H9 (cell line): ENCODE measurements around a stretch of chr12.

DNA sequence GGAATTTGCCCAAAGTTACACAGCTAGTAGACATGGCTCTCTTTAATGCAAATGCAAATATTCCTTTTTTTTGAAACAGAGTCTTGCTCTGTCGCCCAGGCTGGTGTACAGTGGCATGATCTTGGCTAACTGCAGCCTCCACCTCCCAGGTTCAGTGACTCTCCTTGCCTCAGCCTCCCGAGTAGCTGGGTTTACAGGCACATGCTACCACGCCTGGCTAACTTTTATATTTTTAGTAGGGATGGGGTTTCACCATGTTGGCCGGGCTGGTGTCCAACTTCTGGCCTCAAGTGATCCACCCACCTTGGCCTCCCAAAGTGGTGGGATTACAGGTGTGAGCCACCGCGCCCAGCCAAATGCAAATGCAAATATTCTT lies 2.9 kb downstream of the METTL7A start:
- PRO-cap = no peak

DNA sequence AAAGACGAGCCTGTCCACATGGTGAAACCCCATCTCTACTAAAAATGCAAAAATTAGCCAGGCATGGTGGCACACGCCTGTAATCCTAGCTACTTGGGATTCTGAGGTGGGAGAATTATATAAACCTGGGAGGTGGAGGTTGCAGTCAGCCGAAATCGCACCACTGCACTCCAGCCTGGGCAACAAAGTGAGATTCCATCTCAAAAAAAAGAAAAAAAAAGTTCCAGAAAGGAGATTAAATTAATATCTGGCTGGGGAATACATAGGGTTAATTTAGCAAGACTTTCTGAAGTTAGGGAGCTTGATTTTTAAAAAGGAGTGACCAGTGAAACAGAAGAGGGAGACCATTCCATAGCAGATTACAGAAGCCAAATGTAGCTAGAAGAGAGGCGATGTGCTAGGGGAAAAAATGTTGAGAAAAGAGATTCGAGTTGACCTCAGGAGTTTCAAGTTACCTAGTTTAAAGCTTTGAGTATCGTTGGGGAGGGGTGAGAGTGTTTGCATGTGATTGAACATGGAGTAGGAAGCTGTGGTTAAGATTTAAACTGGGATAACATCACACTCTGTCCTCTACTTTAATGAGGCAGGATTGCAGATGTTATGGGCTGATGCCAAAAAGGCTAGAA lies 3.5 kb downstream of the LETMD1 start:
- PRO-cap = no peak

GRCh38 chr12:51142557-51143479 lies 30.1 kb downstream of the TFCP2 start:
- PRO-cap = no peak

- PRO-cap = no peak
Observed at GRCh38 chr12:51166757-51167499, 6.0 kb downstream of the TFCP2 start.

DNA sequence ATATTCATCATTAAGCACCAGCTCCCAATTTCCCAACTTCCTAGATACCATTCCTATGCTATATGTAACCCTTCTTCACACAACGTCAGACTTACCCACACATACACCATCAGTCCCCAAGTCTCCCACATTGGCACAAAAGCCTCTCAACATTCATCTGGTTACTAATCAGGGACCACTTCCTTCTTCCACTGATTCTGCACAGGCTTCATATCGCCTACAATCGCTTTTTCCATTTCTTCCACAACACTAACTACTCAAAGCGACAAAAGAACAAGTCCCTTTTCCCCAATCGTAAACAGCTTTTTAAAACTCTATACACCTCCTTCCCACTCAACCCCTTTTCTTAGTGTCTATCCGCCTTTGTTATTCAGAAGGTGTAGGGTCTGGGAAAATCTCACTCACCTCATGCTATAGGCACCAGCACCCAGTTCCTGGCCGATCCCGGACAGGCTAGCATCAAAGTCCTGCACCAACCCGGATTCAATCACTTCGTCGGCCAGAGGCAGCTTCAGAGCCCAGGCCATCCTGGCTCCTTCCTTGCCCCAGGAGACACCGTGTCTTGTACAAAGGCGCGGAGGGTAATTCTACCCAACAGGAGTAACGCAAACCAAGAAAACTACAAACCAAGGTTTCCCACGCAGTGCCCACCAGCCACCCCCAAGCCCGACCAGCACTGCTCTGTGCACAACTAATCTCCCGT lies 888 bp downstream of the TFCP2 start:
- PRO-cap = unidirectional peak, plus-strand start at position 430 of the sequence; unidirectional peak, plus-strand start at position 490 of the sequence

GRCh38 chr12:51216654-51217066 lies 1.2 kb downstream of the POU6F1 start:
- PRO-cap = unidirectional peak, plus-strand start at chr12:51216895

GRCh38 chr12:51240523-51241768 lies 2.3 kb downstream of the DAZAP2 start:
- PRO-cap = no peak

GRCh38 chr12:51246232-51246954 lies 7.8 kb downstream of the DAZAP2 start:
- PRO-cap = no peak

DNA sequence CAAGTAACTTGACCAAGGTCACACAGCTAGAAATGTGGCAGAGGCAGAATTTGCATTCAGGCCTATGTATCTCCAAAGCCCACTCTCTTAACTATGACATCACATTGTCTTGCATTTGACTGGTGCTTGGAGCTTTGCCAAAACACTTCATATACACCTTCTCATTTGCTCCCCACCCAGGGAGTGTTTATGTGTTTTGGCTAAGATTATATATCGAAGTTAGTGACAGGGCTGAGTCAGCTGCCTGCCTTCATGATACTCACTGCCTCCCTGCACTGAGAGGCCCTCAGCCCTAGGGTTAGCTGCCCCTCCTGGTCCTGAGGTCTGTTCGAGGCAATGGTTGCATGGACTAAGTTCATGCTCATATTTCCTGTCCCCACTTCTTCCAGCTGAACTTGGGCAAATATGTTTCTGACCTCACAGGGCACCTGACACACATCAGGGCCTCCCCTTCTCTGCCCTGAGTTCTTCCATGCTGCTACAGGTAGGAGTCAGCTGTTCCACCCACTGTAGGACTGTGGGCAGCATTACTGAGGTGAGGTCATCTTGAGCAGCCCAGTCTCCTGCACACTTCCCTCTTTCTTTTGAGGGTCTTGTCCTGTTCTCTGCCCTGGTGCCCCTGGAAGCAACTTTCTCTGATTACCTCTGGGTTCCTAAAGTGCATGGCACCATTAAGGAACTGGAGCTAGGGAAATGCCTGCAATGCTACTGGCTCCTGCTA lies 1.7 kb downstream of the GALNT6 start:
- PRO-cap = no peak

DNA sequence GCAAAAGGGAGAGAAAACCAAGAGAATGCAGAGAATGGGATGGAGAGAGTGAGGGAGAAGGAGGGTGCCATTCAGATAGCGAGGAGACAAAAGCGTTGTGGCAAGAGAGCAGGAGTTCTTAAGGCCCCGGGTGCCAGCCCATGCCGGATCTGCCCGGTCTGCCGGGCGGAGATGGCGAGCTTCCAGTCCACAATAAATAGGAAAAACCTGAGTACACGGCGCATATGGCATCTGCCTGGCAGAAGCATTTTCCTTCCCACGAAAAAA lies 5.2 kb upstream of the TMDD1 start:
- PRO-cap = no peak

GRCh38 chr12:51897127-51897618 lies 9.3 kb downstream of the ANKRD33 start:
- PRO-cap = no peak

DNA sequence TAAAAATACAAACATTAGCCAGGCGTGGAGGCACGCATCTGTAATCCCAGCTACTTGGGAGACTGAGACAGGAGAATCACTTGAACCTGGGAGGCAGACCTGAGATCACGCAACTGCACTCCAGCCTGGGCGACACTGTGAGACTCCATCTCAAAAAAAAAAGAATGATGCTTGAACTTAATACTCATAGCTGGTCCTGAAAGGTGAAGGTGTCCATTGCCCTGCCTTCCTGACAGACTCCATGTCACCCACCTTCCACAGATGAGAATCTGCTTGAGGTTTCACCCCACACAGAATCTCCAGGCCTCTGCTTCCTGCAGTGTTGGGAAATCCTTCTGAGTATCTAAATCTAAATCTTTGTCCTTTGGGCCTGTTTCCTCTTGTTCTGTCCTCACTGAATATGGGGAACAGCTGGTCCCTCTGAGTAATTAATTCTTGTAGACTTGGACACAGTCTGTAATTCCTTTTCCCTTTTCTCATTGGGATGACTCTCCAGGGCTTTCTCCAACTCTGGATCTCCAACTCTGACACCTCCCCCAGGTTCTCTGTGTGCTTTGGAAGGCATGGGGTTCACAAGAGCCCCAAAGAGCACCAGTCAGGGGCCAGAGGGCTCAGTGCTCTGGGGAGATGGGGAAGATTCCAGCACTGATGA lies 2.4 kb upstream of the ACVRL1 start:
- PRO-cap = no peak

DNA sequence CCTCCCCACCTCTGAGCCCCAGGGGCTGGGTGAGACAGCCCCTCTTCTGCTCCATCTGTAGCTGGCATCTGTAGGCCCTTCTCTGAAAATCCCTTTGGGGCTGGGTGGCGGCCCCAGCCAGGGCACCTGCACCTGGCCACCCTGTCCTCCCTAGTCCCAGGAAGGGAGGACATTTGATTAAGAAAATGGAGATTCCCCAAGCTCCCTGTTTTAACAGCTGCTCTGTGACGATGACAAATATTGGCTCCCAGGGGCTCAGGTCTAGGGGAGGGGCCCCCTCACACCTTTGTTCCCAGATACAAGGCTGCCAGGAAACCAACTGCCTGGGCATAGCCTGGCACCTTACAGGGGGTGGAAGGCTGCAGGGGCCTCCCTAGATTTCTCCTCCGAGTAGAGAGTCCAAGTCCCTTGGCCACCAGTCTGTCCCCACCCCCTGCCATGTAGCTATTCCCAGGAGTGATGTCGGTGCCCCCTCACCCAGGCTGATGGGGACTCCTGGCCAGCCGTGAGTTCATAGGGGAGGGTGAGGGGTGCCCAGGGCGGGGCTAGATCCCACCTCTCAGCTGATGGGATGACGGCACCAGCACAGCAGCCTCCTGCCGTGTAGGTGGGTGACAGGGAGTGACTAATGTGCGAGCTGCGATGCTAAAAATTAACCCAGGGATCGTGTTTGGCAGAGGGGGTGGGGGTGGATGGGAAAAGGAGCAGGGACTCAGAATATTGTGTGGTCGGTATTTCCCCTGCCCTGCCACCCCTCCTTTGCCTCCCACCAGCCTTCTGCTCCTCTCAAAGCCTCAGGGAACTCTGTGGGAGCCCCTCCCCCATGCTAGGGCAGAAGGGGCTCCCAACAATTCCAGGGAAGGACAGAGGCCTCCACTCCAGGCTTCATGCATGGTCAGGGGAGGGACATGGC lies 12.2 kb downstream of the TAMALIN start:
- PRO-cap = no peak

DNA sequence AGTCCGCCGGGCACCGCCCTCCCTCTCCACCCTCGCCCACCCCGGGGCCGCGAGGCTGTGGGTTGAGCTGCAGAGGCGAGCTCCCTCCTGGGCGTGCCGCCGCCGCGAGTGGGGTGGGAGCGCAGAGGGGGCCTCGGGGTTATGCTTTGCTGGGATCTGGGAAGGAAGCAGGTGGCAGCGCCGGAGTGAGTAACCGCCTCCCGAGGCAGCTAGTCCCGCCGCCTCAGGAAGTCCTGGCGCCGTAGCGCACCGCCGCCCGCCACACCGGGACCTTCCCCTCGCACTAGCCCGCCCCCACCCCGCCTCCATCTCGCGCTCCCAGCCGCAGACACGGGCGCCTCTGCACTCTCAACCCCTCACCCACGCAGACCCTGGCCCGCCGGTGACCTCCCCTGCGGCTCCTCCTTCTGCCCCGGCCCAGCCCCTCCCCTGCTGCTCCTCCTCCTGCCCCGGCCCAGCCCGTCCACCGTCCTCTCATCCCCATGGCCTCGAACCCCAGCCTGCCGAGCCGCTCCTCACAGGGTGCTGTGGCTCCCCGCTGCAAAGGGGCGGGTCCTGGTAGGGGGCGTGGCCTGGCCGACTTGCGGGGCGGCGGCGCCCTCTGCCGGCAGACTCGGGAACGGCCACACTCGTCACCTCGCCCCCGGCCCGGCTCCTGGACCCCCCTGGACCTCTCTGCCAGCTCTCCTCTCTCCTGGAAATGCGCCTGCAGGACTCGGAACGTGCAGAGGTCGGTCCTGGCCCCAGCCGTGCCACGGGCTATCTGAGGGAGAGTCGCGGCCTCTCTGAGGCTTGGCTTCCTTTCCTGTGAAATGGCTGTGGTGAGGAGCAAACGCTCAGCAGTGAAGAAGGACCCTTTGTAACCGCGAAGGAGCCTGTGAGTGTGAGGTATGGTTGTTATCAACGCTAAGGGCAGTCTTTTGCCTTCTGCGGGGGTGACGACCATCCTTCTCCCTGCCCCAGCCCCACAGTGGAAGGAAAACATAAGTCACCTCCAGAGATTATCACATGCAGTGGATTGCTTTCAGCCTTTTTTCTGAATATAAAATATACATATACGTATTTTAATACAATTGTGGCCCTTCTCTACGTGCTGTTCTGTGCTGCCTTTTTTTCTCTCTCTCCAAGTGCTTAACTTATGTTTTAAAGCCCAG lies 16.9 kb downstream of the TAMALIN start:
- PRO-cap = no peak

GRCh38 chr12:52032277-52032749 lies 18.9 kb upstream of the NR4A1 start:
- PRO-cap = no peak

- PRO-cap = no peak
Observed at GRCh38 chr12:52043848-52044882, 7.1 kb upstream of the NR4A1 start.

- PRO-cap = bidirectional peak, plus-strand start at chr12:52050383, minus-strand start at chr12:52050267; bidirectional peak, plus-strand start at chr12:52050966, minus-strand start at chr12:52050988; bidirectional peak, plus-strand start at chr12:52051442, minus-strand start at chr12:52051154
Observed at GRCh38 chr12:52050330-52051345, 604 bp upstream of the NR4A1 start.

- PRO-cap = no peak
Observed at GRCh38 chr12:52053487-52053777, 2.2 kb downstream of the NR4A1 start.

DNA sequence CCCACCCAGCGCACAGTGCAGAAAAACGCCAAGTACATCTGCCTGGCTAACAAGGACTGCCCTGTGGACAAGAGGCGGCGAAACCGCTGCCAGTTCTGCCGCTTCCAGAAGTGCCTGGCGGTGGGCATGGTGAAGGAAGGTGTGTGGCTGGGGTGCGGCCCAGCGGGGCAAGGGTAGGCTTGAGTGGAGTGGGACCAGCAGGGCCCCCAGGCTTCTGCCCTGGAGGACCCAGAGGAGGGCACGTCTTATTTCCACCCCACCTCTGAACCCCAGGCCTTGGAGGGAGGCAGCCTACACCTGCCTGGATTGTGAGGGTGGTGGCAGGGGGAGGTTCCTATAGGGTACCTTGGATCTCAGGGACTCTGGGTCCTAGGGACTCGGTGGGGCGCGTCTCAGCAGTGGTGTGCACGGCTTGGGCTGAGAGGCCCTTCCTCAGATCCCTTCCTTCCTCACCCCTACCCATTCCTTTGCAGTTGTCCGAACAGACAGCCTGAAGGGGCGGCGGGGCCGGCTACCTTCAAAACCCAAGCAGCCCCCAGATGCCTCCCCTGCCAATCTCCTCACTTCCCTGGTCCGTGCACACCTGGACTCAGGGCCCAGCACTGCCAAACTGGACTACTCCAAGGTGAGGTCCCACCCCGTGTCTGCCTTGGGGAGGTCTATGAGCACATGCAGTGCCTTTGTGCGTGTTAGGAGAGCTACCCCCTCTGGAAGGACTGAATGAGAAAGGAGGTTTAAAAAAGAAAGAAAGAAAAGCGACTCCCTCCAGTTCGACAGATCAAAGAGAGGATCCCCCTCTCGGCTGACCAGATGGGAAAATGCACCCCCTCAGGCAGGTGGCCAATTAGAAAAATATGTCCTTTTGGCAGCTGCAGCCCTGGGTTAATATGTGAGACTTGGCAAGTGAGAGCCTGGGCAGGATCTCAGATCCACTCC lies 5.0 kb downstream of the NR4A1 start:
- PRO-cap = no peak

GRCh38 chr12:52075320-52075943 lies 4.1 kb upstream of the SMIM41 start:
- PRO-cap = no peak